SUDHL5 (cell line): ENCODE measurements around a stretch of chr1.

- PRO-cap, result no peak
Observed at GRCh38 chr1:25569392-25570415, 26.3 kb downstream of the LDLRAP1 start.

GRCh38 chr1:25699381-25699969, 82.9 kb downstream of the MAN1C1 start:
- PRO-cap, result no peak

GRCh38 chr1:25727785-25728635, 72.0 kb upstream of the SELENON start:
- PRO-cap, result no peak

DNA sequence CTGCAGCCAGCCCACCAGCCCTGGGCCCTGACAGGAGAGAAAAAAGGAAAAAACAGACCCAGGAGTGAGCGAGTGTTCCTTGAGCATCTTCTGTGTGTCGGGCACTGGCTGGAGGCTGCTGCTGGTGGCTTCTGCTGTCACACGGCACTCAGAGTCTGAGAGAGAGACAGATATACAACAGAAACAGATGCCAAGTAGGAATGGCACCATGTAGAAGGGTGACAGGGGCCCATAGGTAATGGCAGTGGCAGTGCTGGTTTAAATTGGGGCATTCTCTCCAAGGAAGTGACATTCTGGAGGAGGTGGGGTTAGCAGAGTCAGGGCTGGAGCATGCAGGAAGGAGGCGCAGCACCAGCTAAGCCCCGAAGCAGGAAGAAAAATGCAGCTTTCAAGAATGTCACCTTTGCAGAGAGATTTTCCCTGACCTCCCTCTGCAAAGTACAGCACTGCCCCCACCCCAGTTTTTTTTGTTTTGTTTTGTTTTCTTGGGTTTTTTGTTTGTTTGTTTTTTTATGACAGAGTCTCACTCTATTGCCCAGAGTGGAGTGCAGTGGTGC, 24.5 kb upstream of the SELENON start:
- PRO-cap, result no peak

GRCh38 chr1:25777944-25778622, 21.9 kb upstream of the SELENON start:
- PRO-cap, result no peak

- PRO-cap, result no peak
Observed at GRCh38 chr1:25858345-25858923, 823 bp downstream of the AUNIP start.

DNA sequence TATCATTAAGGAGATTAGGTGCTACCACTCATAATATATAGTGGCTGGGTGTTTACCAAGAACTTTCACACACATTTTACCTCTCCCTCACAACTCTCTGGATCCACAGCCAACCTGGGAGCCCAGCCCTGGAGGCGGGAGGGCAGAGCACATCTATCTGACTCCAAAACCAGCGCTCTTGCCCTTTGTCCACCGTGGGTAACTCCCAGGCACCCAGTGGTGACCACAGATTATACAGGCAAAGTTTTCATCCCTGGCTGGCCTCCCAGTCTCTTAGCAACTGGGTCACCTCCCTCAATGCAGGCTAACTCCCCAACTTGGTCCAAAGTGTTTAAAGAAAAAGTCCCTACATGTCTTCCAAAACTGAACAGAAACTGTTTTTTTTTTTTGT, 2.4 kb downstream of the PAQR7 start:
- PRO-cap, result no peak

GRCh38 chr1:25879378-25879991, 4.0 kb upstream of the PAQR7 start:
- PRO-cap, result no peak

DNA sequence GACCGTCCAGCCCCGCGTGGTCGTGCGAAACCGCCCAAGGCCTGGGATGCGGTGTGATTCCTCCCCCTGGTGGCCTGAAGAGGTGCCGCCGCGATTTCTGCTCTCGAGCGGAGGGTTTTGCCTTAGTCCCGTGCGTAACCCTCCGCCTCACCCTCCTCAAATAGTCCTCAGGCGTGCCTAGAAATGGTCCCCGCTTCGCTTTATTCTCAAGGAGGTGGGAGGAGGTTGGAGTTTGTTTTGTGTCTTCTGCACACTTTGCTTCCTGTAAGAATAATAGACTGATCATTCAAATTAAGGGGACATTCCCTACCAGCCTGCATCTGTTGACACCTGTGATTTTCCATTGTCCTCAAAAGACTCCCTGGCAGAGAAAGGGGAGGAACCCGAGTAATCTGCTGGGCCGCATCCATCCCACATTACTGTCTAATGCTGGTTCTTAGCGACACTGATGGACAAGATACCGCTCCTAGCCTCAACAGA, 423 bp upstream of the PAFAH2 start:
- PRO-cap, result no peak

DNA sequence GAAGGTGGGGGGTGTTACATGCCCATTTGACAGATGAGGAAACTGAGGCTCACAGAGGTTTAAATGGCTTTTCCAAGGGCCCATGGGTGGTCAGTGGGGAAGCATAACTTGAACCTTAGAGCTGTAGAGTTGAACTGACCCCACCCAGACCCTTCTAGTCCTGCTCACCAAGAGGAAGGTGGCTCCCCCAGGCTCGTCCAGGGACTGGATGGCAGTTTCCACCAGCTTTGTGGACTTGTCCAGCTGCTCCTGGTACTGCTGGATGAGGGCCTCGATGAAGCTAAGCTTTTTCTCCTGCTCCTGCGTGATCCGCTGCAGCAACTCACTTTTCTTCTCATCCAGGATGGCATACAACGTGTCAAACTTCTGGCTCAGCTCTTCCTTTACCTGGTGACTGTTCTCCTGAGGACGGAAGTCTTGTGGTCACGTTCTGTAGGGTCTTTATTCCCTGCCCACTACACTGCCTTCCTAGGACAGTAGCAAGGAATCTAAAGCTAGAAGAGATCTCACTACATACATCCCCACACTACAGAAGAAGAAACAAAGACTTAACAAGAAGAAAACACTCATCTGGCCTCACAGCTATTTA, 9.1 kb downstream of the TRIM63 start:
- PRO-cap, result no peak

GRCh38 chr1:26081542-26082251, 14.3 kb upstream of the TRIM63 start:
- PRO-cap, result no peak

GRCh38 chr1:26126972-26128014, 15.7 kb downstream of the PDIK1L start:
- PRO-cap, result no peak

- PRO-cap, result no peak
Observed at GRCh38 chr1:26160645-26161077, 1.8 kb downstream of the FAM110D start.

DNA sequence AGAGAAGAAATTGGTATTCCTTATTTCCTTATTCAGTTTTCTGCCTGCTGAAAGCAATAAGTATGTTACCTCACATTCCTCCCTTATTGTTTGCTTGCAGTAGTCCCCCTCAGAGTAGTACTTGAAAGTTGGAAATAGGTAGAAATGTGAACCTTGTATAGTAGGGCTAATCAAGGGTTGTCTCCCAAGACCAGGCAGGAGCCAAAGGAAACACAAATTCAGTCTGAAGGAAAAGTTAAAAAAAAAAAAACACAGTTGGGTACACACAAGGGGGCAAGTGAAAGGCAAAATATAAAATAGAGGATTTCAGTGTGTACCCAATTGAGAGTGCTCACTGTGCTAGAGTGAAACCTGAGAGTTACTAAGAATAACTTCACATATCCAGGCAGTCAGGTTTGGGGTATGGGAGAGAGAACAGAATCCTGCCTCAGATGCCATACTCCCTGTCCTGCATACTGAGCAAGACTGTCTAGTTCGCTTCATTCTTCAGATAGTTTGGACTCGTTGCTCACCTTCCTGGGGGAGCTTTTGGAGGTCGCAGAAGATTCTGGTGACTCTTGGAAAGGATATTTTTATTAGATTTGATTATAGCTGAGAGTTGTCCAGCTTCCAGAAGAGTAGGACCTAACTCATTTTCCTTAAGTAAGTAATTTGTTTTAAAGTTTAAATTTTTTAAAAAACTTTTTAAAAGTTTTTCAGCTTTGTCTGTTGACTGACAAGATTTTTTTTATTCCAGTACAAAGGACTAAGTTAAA, 20.4 kb downstream of the CEP85 start:
- PRO-cap, result no peak

GRCh38 chr1:26255613-26255941, 21.6 kb downstream of the CEP85 start:
- PRO-cap, result no peak

GRCh38 chr1:26275553-26276643, 4.0 kb upstream of the SH3BGRL3 start:
- PRO-cap, result no peak

- PRO-cap, result unidirectional peak, plus-strand start at chr1:26288399
Observed at GRCh38 chr1:26288037-26288555, 8.2 kb downstream of the SH3BGRL3 start.

DNA sequence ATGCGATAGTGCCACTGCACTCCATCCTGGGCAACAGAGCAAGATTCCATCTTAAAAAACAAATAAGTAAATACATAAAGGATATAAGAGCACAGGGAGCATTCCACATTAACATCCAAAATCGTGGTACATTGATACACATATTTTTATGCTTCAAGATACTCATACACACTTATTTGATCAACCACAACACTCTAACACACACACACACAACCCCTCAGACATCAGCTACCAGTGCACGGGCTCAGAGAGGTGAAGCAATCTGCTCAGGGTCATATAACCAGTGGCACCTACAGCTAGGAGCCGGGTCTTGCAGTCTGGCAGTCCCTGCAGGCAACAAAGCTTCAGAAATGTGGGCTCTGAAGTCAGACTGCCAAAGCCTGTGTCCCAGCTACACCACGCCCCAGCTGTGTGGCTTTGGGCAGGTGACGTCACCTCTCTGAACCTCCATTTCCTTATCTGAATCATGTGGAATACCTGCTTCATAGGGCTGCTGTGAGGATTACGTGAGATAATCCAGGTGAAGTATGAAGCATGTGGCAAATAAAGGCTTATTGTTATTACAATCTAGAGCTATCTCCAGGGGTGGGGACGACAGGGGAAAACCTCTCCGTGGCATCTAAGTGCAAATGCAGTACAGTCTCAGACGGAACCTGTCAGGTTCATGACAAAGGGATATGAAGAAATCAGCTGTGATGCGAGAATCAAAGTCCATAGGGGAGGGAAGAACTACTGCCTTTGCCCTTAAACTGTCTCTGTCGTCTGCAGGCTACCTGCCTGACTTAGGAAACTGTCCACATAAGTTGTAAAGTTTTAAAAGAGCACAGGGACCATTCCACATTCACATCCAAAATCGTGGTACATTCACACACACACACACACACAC, 4.9 kb upstream of the CRYBG2 start:
- PRO-cap, result no peak

- PRO-cap, result no peak
Observed at GRCh38 chr1:26486857-26487535, 14.8 kb downstream of the HMGN2 start.

DNA sequence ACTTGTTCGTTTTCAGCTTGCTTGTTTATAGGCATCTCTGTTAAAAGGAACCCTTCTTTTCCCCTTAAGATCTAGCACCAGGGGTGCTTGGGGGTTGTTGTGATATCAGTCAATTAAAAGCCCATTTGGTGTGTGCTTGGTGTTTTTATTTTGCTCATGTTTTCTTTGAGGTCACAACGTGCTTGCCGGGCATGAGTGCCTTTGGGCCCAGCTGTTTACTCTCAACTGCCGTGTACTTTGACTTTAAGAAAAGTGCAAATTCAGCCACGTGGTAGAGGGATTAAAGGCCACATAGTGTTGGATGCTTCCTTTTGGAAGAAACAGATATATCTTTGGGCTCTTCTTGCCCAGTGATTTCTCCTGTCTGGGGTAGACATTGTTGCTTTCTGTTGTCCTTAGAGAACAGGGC, 10.5 kb downstream of the ARID1A start:
- PRO-cap, result no peak